Choroid plexus epithelial cell (primary cell): Measurements from ENCODE around the genes PERCC1, TELO2 and HS3ST6.

DNA sequence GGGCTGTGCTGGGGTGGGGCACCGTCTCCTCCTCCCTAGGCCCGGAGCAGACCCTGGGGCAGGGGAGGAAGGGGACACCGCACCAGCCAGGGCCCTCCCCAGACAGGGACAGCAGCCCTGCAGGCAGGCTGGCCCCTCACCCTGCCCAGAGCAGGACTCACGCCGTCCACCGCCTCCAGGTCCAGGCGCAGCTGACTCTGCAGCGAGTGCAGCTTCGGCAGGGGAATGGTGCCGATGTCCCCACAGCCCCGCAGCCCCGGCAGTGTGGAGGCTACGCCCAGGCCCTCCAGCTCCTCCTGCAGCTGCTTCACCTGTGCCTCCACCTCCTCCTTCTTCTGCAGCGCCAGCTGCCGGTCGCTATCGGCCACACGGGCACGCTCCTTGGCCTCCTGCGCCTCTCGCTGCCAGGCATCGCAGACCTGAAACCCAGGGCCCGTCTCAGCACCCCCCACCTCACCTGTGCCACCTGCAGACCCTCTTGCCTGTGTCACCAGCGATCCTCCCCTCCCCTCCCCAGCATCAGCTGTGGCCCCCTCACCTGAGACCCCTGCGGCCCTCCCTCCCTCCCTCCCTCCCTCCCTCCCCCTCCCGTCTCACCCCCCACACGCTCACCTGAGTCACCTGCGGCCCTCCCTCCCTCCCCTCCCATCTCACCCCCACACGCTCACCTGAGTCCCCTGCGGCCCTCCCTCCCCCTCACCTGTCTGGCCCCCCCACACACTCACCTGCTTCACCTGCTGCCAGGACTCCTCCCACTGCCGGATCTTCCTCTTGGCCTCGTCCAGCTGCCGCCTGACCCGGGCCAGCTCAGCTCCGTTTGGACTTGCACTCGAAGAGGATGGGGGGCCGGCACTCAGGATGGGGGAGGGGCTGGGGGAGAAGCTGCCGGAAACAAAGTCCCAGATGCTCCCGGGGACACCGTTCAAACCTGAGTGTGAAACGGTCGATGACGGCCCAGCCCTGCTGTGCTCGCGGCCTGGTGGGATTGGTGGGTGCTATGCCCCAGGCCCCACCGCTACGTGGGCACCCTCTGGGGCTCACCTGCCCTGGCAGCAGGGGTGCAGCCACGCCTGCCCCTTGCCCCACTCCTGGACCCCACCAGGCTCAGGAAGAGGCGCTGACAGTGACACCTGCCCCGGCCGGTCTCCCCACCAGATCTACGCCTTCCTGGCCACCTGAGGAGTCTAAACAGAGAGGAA lies 15.6 kb downstream of the GNPTG start:
- RRBS, result 70% methylated on average over 8 of the region's 52 CpGs

DNA sequence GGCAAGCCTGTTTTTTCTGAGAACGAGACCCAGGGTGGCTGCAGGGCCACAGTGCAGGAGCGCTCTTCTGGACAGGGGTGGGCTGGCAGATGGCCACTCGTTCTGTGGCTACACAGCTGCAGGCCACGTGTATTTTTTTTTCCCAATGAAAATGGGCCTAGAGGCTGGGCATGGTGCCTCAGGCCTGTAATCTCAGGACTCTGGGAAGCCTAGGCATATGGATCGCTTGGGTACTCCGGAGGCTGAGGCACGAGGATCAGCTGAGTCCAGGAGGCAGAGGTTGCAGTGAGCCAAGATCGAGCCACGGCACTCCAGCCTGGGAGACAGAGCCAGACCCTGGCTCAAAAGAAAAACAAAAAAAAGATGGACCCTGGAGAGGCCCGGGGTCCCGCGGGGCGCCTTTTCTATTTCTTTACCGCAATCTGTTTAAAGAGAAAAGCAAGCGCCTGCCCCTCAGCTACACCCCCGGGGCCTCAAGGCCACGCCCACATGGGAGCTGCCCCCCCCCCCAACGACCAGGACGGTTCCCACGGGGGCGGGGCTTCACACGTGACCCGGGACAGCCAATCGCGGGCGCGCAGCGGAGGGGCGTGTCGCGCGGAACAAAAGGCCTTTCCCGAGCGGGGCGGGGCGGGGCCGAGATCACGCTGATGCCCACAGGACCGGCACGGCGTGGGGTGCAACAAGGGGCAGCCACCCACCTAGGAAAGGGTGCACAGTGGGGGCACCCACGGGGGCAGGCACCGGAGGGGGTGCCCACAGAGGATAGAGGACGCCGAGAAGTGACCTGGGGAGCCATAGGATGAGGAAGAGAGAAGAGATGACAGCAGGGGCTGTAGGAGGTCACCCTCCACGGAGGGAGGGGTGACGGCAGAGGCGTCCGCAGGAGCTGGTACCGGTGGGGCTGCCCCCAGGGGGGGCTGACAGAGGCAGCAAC lies 6.5 kb downstream of the UNKL start:
- RRBS, result under 1% methylated on average over 26 of the region's 50 CpGs

DNA sequence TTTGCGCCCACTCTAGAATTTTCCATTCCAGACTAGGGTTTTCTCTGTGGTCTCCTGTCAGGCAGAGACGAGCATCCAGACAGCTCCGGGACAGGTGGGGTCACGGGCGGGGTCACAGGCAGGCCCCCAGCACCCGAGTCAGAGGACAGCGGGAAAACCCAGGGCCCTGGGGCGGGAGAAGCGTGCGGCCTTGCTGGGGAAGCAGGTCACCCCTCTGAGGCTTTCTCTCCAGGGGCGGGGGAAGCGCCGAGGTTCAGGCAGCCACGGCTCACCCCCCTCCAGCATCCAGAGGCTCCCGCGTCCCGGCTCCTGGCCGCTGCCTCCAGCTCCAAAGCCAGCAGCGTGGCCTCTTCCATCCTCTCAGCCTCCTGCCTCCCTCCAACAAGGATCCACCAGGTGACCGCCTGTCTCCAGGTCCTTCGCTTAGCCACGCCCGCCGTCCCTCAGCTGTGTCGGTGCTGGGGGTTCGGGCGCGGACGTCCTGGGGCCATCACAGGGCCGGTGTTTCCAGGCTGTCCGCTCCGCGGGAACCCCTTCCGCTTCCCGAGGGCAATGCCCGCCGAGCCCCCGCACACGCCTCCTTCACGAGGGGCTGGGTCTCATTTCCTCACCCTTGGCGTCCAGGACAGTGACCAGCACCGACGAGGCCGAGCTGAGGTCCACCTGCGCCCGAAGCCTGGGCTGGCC lies 2.9 kb upstream of the PERCC1 start:
- RRBS, result 85% methylated on average over 3 of the region's 46 CpGs

GRCh38 chr16:1430595-1431204 lies at the start of gene PERCC1:
TSS of gene PERCC1 (plus strand) at chr16:1431078.
- RRBS, result 12% methylated on average over 17 of the region's 29 CpGs

DNA sequence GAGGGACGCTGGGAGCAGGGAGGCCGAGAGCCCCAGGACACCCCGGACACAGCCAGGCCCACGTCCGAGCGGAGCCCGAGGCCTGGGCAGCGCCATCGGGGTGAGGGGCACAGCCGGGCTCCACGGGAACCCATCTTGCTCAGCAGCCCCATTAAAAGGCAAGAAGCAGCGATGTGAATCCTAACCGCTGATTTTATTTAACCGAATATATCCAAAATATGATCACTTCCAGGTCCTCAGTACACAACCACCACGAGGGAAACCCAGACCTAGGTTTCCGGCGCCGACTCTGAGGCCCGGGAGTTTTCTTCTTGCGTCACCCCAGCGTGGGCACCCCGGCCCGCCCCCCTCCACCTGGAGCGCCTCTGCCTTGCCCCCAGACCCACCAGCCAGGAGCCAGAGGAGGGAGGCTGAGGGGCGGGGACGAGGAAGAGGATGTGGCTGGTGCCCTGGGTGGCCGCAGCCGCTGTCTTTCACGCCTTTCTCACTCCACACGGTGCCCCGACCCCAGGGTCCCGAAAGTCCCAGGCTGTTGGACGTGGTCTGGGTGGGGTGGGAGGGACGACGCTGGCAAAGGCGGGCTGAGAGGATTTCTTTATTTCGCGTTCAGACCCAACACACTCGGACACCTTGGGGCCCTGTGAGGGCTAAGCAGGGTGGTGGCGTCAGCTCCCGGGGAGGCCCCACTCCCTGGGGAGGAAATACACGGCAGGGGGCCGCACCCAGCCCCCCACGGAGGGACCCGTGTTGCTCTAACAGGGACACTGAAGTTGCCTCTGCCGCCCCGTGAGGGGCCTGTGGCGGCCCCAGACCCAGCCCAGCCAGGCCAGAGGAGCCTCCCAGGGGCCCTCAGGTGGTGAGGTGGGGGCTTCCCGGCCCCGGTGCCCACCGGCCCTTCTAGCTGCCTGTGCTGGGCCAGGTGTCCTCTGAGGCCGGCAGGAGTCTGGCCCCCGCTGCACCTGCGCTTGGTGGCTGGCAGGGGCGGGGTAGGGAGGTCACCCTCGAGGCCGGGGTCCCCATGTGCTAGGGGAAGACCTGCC lies 725 bp upstream of the CCDC154 start:
- RRBS, result 92% methylated on average over 10 of the region's 57 CpGs

DNA sequence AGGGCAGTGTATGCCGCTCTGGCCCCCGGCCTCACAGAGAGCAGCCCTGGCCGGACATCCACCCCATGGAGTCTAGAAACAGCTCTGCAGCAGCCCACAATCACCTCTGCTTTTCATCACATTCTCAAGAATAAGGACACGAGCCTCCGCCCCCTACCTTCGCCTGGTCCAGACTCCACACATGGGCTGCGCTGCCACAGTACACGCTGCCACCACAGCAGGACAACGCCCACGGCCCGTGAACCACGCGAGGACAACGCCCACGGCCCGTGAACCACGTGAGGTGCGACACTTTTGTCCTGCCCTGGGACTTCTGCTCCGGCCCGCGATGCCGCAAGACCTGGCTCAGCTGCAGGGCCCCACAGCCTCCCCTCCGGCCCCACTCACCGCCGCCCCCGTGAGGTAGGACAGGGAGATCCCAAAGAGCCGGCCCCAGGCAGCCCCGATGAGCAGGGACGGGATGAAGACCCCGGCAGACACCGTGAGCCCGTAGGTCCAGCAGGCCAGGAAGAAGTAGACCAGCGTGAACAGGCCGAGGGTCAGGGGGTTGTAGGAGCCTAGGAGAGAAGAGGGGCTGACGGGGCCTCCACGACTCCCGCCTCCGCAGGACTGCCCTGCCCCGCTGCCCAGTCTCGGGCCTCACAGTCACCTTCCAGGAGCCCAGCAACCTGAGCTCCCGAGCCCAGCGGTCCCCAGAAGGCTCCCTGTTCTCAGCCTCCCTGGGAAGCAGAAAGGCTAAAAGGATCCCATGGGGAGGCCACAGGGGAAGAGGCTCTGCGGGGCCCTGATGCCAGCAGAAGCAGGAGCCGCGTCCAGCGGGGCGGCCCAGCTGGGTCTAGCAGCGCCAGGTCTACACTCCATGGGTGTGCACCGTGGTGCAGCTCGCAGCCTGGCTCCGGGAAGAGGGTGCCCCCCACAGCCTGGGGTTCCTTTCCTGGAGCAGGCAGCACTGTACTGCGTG lies 6.0 kb upstream of the CCDC154 start:
- RRBS, result 89% methylated on average over 12 of the region's 52 CpGs

DNA sequence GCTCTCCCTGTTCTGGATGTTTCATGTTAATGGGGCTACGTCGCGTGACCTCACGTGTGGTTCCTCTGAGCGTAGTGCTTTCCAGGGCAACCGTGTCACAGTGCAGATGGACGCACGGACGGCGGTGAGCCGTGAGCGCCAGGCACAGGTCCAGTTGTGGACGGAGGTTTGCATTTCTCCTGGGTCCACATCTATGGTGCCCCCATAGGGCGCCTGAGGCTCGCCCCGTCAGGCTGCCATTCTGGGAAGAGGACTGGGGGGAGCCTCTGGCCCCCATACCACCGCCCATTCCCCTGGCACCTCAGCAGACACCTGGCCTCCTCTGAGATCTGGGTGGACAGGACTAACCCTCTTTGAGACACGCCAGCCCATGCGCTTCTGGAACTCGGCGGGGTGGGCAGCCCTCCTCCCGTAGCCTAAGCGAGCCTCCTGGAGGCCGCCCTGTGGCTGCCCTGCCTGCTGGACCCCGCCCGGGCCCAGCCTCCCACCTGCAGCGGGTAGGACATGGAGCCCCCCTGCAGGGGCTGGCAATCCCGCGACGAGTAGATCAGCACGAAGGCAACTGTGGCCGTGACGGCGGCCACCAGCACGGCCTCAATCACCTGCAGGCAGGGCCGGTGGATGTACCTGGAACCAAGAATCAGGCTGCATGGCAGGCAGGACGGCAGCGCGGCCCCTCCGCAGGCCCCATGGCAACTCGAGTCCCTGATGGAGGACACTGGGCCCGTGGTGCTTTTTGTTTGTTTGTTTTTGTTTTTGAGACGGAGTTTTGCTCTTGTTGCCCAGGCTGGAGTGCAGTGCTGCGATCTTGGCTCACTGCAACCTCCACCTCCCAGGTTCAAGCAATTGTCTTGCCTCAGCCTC lies 8.1 kb upstream of the CCDC154 start:
- RRBS, result no CpG with 5 or more reads among the region's 44 CpGs

GRCh38 chr16:1460885-1461423 lies 13.9 kb downstream of the CLCN7 start:
- RRBS, result 96% methylated on average over 9 of the region's 37 CpGs

- RRBS, result 1% methylated on average over 26 of the region's 89 CpGs
Measured at GRCh38 chr16:1492783-1493703, at the start of gene TELO2. TSS of gene TELO2 (plus strand) at chr16:1493360.

GRCh38 chr16:1509776-1510497 lies 16.8 kb downstream of the TELO2 start:
- RRBS, result 76% methylated on average over 6 of the region's 34 CpGs

GRCh38 chr16:1601370-1601916 lies 10.4 kb downstream of the IFT140 start:
- RRBS, result no CpG with 5 or more reads among the region's 7 CpGs

GRCh38 chr16:1708671-1709328 lies 2.8 kb downstream of the MAPK8IP3 start:
- RRBS, result no CpG with 5 or more reads among the region's 21 CpGs

- RRBS, result no CpG with 5 or more reads among the region's 29 CpGs
Measured at GRCh38 chr16:1729390-1729702, 23.4 kb downstream of the MAPK8IP3 start.

DNA sequence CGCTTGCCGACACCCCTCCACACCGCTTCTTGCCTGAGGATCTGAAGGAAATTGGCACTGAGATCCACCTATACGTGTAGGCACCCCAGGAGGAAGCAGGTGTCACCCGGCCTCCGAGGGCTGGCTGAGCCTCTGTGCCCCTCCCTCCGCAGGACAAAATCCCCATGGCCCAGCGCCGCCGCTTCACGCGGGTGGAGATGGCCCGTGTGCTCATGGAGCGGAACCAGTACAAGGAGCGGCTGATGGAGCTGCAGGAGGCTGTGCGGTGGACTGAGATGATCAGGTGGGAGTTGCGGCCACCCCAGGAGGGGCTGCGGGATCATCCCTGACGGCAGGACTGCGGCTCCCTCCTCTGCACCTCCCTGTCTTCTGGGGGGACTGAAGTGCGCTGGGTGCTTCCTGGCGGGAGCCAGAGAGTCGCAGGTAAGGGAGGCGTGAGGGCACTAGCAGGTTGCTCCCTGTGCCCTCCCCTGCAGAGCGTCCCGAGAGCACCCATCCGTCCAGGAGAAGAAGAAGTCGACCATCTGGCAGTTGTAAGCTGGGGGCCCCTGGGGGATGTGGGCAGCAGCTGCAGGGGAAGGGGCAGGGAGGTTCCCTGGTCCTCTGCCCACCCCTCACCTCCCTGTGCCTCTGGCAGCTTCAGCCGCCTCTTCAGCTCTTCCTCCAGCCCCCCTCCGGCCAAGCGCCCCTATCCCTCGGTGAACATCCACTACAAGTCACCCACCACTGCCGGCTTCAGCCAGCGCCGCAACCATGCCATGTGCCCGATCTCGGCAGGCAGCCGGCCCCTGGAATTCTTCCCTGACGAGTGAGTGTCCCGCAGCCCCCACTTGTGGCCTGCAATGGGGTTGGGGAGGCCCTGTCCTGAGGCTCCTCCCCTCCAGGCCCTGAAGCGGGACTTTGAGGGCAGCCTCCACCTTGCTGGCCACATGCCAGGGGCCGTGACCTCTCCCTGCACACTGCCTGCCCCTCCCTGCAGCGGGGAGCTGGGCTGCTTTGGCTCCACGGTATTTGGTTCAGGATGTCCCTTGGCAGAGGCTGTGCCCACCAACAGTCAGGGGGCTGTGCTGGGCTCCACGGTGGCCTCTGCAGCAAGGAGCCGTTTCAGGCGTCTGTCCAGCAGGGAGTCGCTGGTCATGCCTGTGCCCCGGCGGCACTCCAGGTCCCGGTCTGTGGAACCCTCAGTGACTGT lies 8.7 kb downstream of the NME3 start:
- RRBS, result 46% methylated on average over 10 of the region's 51 CpGs

- RRBS, result 55% methylated on average over 2 of the region's 21 CpGs
Measured at GRCh38 chr16:1769168-1769999, 2.0 kb downstream of the NME3 start.

- RRBS, result no CpG with 5 or more reads among the region's 18 CpGs
Measured at GRCh38 chr16:1822634-1823125, 3.9 kb downstream of the HAGH start.

- RRBS, result no CpG with 5 or more reads among the region's 18 CpGs
Measured at GRCh38 chr16:1884102-1884848, 12.3 kb upstream of the MEIOB start.

- RRBS, result 2% methylated on average over 29 of the region's 57 CpGs
Measured at GRCh38 chr16:1918306-1918770, at the start of gene HS3ST6. TSS of gene HS3ST6 (minus strand) at chr16:1918415.

- RRBS, result 61% methylated on average over 5 of the region's 31 CpGs
Measured at GRCh38 chr16:1933032-1933819, 9.8 kb downstream of the MSRB1 start.

DNA sequence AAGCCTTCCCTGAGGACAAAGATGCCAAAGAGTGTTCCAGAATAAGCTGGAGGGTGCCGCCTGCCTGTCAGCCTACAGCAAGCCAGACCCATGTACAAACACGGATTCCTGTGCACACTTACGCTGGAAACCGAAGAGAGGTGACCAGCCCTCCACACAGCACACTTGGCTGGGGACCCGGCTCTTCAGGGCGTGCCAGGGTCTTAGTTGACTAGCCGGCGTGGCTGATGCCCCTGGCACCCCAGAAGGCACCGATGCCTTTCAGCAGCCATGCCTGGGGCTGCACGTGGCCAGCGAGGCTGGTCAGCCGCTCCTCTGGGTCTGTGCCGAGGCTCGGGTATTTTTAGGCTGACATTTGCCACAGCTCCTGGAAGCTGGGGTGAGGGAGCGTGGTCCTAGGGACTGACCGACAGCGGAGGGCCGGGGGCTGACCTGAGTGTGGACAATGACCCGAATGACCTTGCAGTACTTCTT lies 4.0 kb downstream of the RPL3L start:
- RRBS, result no CpG with 5 or more reads among the region's 19 CpGs